Non-pigmented ciliary epithelial cell (primary cell): Measurements from ENCODE around the genes OTP and TBCA.

GRCh38 chr5:74642969-74643652 is 2.6 kb upstream of the ENC1 start:
- RRBS: no CpG with 5 or more reads among the region's 8 CpGs

DNA sequence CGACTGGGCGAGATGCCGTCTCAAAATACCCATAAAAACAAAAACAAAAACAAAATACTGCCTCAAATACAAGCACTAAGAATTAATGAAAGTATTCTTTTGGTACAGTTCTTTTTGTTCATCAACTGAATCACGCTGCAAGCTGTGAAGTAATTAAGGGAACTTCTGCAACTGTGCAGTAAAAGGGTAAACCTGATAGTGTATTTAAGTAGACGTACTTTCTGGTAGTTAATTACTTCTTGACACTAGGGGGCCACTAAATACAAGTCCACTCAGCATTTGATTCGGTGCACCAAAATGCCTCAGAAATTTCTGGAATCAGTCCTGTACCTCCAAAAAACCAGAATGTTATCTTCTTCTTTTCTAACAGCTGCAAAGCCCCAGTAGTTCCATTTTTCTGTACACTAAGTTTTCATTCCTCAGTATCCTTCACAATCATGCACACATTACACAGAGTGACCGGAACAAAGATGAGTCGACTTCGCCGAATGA is 589 bp downstream of the GFM2 start:
- RRBS: 3% methylated on average over 4 of the region's 10 CpGs

- RRBS: no CpG with 5 or more reads among the region's 9 CpGs
Observed at GRCh38 chr5:74768734-74769395, 1.8 kb downstream of the NSA2 start.

- RRBS: no CpG with 5 or more reads among the region's 3 CpGs
Observed at GRCh38 chr5:74916618-74917122, 50.5 kb upstream of the FAM169A start.

- RRBS: no CpG with 5 or more reads among the region's 5 CpGs
Observed at GRCh38 chr5:75023801-75024245, 28.5 kb downstream of the GCNT4 start.

- RRBS: no CpG with 5 or more reads among the region's 2 CpGs
Observed at GRCh38 chr5:75426197-75426795, 85.1 kb downstream of the CERT1 start.

- RRBS: no CpG with 5 or more reads among the region's 7 CpGs
Observed at GRCh38 chr5:75480780-75481607, 30.4 kb downstream of the CERT1 start.

DNA sequence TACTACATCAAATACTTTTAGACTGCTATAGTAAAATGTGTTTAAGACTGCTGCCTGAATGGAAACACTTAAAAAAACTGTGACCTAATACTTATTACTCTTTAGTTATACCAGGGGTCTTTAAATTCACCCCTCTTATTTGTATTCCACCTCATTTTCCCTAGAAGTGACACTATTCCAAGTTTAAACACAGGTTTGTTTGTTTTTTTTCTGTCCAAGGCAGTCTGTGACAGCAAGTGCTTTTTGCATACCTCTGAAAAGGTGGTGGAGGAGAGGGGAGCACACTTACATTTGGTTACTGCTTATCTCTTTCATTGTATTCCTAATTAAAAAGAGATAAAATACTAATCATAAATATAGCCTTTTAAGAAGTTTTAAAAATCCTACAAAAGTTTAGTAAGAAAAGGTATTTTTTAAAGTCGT is 36.7 kb upstream of the ANKDD1B start:
- RRBS: no CpG with 5 or more reads among the region's 1 CpG

DNA sequence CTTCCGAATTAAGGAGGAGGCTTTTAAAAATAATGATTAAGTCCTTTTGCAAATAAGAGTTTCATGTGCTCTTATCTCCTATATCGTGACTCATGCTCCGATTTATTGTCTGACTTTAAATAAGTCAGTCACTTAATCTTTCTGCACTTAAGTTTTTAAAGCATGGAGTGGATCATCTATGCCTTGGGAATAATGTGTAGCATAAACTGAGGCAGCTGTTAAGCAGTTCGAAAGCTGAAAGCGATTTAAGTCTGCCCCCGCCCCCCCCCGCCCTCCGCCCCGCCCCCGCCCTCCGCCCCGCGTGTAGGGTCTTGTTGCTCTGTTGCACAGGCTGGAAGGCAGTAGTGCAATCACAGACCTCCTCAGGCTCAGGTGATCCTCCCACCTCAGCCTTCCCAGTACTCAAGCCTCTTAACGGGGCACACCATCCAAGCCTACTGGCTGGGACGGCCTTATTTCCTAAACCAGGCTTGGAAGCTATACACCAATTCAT is 852 bp downstream of the ANKDD1B start:
- RRBS: no CpG with 5 or more reads among the region's 15 CpGs

GRCh38 chr5:76401686-76402251 is 1.3 kb upstream of the IQGAP2 start:
- RRBS: no CpG with 5 or more reads among the region's 13 CpGs

DNA sequence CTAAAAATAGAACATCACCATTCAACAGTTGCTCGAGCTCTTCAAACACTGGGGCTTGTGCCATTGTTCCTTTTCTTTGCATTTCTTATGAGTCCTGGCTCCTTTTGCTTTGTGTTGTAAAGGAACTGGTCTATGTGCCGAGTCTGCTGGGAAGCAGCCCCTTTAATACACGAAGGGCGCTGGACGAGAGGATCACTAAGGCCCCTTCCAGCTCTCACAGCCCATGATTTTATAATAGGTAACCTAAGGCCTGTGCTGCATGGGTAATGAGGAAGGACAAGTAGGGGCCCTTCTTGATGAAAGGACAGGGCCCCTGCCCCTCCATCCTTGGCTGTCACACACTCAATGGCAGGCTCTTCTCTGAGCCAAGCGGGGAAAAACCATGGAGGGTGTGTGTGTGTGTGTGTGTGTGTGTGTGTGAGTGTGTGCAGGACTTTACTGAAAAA is 23.5 kb downstream of the IQGAP2 start:
- RRBS: no CpG with 5 or more reads among the region's 6 CpGs

- RRBS: no CpG with 5 or more reads among the region's 6 CpGs
Observed at GRCh38 chr5:76475753-76476696, 72.9 kb downstream of the IQGAP2 start.

GRCh38 chr5:76877615-76877956 is 27.8 kb downstream of the S100Z start:
- RRBS: no CpG with 5 or more reads among the region's 3 CpGs

- RRBS: no CpG with 5 or more reads among the region's 6 CpGs
Observed at GRCh38 chr5:77062850-77063515, 24.1 kb downstream of the ZBED3 start.

- RRBS: no CpG with 5 or more reads among the region's 9 CpGs
Observed at GRCh38 chr5:77418490-77419143, 73.5 kb downstream of the WDR41 start.

- RRBS: 3% methylated on average over 13 of the region's 31 CpGs
Observed at GRCh38 chr5:77638642-77639133, at the start of gene OTP. Gene OTP, minus strand, starts transcription at chr5:77638713.

- RRBS: 6% methylated on average over 9 of the region's 52 CpGs
Observed at GRCh38 chr5:77776179-77776801, at the start of gene TBCA. Gene TBCA, minus strand, starts transcription at chr5:77776339.

DNA sequence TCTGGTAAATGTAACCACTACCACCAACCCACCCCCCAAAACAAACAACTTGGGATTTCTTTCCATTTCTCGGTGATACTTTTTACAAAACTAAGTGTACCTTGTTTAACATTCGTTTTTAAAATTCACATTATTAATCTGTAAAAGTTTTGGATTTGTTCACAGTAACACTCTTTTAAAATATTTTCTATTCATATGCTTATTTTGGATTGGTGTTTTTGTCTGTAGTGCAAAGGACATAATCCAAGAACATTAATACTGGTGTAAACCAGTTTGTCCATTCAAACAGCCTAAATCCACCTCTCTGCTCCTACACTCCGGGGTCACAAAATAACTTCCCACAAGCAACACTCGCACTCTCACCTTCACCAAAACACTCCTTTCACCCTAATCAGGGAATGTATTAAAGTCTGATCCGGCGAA is 803 bp downstream of the AP3B1 start:
- RRBS: 1% methylated on average over 3 of the region's 6 CpGs

- RRBS: no CpG with 5 or more reads among the region's 4 CpGs
Observed at GRCh38 chr5:78345598-78346105, 14.8 kb upstream of the SCAMP1 start.

DNA sequence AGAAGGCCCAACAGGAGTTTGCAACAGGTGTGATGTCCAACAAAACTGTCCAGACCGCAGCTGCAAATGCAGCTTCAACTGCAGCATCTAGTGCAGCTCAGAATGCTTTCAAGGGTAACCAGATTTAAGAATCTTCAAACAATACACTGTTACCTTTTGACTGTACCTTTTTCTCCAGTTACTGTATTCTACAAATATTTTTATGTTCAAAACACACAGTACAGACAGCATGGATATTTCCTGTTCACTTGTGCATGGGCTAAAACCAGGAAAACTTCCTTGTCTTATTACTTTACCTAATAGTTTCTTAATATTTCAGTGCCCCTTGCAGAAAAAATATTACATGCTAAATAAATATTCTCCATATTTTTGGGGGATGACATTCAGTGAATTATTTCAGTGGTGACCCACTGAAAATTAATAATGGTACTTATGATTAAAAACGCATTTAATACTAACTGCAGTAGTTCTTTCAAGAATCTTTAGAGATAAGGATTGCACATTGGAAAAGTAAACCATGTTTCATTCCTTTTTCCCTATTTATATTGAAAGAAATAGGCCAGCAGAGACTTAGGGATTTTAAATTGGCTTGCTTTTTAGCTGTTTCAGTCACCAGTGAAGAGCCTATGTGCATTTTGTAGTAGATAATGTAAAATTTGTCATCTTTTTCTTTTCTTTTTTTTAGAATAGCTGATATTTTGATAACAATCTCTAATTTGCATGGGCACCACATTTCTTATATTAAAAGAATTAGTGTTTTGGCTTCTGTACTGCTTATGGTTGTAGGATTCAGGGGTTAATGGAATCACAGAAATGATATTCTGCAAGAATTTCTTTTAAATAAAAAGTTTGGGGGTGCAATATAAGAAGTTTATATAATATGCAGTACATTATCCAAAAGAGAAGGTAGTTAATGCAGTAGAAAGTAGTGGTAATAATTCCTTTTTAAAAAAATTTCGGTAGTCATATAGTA is 115.4 kb downstream of the SCAMP1 start:
- RRBS: no CpG with 5 or more reads among the region's 3 CpGs